Neural progenitor cell (in vitro differentiated cells): ENCODE measurements around a stretch of chr10.

GRCh38 chr10:71985899-71986416 lies 21.8 kb downstream of the CHST3 start:
- RAMPAGE, long total RNA, result no peak

GRCh38 chr10:71998806-71999211 lies 34.6 kb downstream of the CHST3 start:
- RAMPAGE, long total RNA, result no peak

- RAMPAGE, long total RNA, result no peak
These were observed 8.3 kb downstream of the SPOCK2 start for GRCh38 chr10:72080049-72080545.

DNA sequence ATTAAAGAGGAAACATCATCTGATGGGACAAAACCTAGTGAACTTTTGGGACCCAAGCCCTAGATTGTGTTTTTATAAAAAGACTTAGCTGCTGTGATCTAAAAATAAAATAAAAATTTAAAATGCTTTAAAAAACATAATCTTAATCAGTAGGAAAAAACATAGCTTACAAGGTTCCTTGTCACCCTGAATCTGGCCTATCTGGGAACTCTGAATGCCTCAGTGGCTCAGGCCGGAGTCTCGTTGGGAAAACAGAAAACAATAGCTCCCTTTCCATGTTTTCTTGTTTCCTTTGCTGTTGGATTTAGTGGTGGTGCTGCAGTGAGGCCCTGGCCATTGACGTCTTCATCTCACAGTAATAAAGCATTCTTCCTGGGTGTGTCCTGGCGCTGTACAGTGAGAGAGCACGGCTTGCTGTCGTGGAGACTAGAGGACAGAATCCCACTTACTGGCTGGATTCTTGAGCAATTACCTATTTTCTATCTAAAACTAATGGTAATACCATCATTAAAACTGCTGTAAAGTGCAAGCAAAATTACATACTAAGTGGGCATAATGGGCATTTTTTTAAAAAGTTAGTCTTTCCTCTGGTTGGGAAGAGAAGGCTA lies 1.2 kb upstream of the SPOCK2 start:
- RAMPAGE, long total RNA, result no peak

DNA sequence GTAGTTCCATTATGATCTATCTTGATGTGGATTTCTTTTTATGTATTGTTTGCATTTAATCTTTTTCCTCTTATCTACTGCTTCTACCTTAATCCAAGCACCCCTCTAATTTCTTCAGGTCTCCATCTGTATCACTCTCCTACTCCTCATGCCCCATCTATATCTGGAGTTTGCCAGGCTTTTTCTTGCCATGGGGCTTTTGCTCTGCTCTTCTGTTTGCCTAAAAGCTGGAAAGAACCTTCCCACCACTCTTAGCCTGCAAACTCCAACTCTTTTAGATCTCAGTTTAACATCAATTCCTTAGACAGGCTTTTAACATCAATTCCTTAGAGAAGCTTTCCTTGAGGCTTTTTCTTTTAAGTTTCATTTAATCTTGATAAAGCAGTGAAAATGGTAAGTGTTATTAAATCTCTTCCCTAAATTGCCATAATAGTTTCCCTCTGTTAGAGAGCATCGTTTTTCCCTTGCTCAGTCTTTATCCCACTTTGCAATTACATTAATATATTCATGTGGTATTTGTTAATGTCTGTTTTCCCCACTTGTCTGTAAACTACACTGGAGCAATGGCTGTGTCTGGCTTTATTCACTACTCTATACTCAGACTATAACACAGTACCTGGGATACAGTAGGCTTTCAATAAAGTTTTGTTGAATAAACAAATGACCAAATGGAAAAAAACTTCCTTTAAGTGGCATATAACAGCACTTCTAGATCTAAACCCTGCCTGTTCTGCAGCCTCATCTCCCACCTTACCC lies 57.0 kb upstream of the SPOCK2 start:
- RAMPAGE, long total RNA, result no peak

GRCh38 chr10:72248149-72249360 lies 25.2 kb upstream of the DDIT4 start:
- RAMPAGE, long total RNA, result no peak

GRCh38 chr10:72260098-72260355 lies 13.7 kb upstream of the DDIT4 start:
- RAMPAGE, long total RNA, result no peak

GRCh38 chr10:72277264-72277778 lies 3.6 kb downstream of the DDIT4 start:
- RAMPAGE, long total RNA, result no peak

GRCh38 chr10:72292386-72292723 lies 18.6 kb downstream of the DDIT4 start:
- RAMPAGE, long total RNA, result no peak

DNA sequence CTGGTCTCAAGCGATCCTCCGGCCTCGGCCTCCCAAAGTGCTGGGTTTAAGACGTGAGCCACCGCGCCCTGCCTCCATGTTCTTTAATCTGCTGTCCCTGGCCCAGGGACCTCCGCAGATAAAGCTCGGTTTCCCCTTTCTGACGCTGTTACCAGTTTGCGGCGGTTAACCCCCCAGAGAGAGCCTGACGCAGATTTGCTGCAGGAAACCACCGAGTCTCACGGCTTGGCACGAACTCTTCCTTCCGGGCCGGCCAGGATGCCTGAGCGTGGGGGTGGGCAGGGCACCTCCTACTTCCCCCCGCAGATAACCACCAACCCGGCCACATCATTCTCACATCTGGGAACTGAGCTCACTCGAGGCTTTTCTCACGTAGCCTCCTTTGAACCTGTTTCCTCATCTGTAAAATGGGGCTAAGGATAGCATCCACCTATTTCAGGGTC lies 23.4 kb downstream of the DDIT4 start:
- RAMPAGE, long total RNA, result no peak

GRCh38 chr10:72322440-72322944 lies 32.2 kb downstream of the DNAJB12 start:
- RAMPAGE, long total RNA, result no peak

DNA sequence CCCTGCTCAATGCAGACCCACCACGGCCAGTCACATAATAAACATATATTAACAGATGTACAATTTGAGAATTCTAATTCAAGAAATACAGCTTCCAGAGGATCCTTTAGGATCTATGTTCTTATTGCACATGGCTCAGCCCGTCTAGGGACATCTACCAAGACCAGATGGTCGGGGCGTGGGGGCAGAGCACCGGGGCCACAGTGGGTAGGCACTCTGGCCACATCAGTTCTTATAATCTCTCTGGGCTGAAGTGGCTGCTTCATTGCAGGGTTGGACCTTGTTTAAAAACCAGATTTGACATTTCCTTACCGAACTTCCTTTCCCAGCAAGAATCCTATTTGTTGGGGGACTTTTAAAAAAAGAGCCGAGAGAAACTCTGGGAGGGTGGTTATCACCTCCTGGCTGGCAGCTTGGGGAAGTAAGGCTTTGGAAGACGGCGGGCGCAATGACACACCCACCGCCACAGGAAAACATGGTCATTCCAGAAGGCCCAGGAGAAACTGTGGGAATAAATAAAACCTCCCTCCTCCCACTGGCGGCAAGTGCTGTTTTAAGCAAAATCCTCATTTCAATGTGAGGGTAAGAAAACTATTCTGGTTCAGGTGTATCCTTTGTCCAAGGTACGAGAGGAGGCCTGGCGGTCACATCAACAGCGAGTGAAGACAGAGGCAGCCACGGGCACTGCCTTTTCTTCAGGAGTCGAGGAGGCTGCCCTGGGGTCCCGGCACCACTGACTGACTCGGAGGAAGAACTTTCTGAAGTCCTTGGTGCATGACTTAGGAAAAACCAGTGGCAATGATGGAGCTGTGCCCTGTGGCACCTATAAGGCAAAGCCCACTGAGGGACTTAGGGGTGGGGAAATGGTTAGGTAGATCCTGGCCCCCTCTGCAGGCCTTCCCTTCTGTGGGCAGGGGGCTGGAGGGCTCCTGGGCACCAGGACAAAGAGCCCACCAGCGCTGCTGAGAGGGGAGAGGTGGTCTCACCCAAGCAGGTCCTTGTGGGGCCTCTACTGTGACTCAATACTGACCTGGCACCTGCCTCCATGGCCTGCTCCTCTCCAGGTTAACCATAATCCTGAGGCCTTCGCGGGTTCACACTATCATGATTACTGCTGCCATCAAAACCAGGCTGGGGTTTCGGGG lies 21.5 kb downstream of the DNAJB12 start:
- RAMPAGE, long total RNA, result no peak

DNA sequence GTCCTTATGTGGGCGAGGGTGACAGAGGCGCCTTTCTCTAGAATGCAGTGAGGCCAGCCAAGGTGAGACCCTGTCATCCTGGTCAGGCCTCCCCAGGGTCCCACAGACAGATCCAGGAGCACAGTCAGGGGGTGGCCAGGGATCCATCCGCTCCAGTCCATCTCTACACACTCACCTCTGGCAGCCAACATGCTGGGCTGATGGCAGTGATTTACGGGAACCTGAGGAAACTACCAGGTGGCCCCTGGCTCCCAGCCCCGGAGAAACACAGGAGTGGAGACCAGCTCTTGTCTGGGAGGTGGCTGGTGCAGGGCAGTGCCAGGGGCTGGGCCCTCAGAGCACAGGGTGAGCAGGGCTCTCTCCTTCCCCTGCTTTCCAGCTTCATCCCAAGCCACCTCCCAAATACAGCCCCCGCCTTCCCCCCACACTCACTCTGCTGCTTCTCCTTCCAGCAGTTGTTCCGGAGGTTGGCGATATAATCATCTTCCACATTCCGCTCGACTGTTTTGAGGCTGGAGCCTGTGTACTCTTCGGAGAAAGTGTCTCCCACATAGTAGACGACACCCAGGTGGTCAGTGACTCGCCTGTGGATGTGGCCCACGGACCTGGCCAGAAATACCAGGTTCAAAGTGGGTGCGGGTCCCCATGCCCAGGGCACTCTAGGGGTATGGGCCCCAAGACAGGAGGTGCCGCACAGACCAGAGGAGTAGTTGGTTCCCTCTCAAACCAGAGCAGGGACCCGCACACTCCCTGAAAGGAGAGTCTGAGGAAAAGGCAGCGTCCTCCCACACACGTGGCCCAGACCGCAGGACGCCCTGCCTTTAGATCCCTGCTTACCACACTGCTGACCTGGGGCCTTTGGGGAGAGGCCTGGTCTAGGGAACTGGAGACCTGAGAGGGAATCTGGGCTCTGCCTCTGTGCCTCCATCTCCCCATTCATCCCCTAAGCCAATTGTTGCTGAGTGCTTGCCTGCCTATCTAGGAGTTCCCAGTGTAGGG lies 18.3 kb downstream of the DNAJB12 start:
- RAMPAGE, long total RNA, result no peak

DNA sequence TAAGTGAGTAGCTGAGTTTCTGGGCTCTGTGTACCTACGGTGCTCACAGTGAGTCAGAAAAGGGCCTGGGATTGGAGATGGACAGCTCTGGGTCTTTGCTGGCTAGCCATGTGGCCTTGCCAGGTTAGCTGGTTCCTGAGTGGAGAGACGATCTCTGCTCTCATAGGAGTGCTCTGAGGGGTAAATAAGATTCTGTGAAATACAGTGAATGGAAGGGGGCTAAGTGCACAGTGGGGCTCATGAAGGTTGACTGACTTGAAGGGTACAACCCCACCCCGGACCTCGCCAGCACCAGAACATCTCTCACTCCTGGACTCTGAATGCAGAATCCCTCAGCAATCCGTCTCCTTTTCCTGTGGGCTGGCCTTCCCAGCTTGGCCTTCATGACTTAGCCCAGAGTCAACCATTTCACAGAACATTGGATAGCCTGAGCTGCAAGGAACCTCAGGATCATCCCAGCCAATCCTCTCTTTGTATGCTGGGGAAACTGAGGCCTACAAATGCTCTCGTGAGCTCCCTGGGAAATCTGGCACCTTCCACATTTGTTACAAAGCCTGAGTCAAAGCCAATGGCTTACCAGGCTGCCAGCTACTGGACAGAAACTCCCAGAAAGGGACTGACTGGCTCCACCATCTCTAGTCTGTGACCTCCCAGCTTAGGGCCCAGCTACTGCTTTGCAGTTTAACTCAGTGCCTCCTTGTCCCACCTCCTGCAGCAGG lies 3.9 kb downstream of the DNAJB12 start:
- RAMPAGE, long total RNA, result no peak

- RAMPAGE, long total RNA, result no peak
These were observed 95.4 kb upstream of the DNAJB12 start for GRCh38 chr10:72449929-72450665.

- RAMPAGE, long total RNA, result no peak
These were observed 102.1 kb downstream of the MICU1 start for GRCh38 chr10:72523693-72524329.

GRCh38 chr10:72805557-72806125 lies 87.9 kb upstream of the OIT3 start:
- RAMPAGE, long total RNA, result no peak

DNA sequence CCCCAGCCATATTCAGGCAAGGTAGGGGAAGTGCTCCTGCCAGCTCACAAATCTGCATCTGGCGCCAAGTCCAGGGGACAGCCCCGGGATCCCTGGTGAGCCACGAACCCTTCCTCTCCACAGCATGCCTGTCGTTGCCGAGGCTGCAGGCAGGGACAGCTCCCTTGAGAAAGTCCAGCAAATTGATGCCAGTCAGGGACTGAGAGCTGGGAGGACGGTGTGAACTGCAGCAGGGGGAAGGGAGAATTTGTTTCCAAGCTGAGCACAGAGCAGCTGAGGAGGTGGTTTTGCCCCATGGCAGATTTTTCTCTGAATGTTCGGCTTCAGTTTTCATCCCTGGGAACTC lies 898 bp downstream of the PLA2G12B start:
- RAMPAGE, long total RNA, result no peak

DNA sequence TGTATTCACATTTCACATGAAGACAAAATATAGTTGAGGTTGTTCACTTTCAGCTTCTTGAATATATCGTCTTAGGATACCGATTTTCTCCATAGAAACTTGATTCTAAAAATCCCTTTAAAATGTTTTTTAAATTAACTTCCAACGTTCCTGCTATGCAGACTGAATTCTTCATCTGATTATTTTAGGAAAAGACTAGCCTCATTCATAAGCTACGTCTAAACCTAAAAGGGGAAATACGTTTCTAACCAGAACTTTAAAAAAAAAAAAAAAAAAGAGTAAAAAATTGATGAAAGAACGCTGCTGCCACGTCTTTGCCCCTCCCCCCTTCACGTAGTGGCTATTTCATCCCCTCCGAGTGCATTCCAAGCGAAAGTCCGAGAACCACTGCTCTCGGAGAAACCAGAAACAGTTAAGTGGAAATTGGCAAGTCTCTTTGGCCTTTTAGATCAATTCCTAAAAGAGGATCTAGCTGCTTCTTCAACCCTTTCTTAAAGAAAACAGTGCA lies 1.3 kb downstream of the P4HA1 start:
- RAMPAGE, long total RNA, result no peak

- RAMPAGE, long total RNA, result no peak
These were observed 12.1 kb downstream of the DNAJC9 start for GRCh38 chr10:73234601-73235669.